OCI-LY7 (cell line): ENCODE data around the gene BLM.

DNA sequence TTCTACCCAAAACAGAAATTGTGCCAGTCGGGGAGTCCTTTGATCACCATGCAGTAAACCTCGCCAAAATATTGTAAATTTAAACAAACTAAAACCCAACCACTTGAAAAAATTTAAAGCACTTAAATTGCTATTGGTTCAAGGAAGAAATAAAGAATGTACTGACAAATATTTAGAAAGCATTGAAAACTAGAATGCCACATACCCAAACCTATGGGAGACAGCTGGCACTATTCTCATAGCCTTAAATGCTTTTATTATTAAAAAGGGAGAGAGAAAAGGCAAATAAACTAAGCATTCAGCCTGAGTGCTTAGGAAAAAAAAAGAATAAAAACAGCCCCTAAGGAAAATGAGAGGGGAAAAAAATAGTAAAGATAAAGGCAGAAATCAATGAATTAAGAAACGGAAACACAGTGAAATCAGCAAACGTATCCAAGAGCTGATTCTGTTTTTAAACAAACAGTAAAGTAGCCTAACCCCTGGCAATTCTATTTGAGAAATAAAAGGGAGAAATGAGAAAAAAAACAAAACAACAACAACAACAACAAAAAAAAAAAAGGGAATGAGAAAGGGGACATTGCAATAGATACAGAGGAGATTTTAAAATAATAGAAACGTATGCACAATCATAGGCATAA is 24.7 kb downstream of the ZNF710 start:
- PRO-cap = no peak
- RAMPAGE, long total RNA = no peak

DNA sequence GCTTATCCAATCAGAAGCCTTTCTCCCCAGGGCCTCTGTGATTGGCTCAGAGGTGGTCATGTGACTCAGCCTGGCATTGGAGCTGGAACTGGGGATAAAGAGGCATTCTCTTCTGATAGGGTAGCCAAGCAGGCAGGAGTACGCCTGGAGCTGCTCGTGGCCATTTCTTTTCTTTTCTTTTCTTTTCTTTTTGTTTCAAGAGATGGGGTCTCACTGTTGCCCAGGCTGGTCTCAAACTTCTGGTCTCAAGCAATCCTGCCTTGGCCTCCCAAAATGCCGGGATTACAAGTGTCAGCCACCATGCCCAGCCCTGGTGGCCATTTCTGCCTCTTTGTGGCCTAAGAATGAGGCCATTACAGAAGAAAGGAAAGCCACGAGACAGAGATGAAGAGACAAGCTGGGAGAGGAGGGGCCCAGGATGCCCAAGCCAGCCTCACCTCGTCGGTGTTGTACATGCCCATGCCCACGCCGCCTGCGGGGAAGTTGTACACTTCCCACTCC is 14.3 kb downstream of the IDH2 start:
- PRO-cap = no peak
- RAMPAGE, long total RNA = no peak

GRCh38 chr15:90099538-90100379 is 2.5 kb downstream of the IDH2 start:
- PRO-cap = bidirectional peak, plus-strand start at chr15:90100074, minus-strand start at chr15:90100017
- RAMPAGE, long total RNA = no peak

GRCh38 chr15:90183867-90184737 is 17.0 kb upstream of the SEMA4B start:
- PRO-cap = no peak
- RAMPAGE, long total RNA = no peak

- PRO-cap = no peak
- RAMPAGE, long total RNA = no peak
These were observed 9.3 kb downstream of the SEMA4B start for GRCh38 chr15:90210390-90210850.

- PRO-cap = no peak
- RAMPAGE, long total RNA = no peak
These were observed 26.2 kb downstream of the NGRN start for GRCh38 chr15:90291572-90292160.

DNA sequence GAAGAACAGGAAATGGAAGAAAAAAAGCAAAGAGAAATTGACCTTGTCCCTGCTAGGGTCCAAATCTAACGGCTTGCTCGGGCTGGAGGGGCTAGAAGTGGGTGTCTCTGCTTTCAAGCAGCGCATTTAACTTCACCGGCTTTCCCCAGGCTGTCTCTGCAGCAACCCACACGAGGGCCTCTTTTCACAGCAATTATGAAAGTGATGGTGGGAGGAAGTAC is 41.0 kb downstream of the NGRN start:
- PRO-cap = no peak
- RAMPAGE, long total RNA = no peak

DNA sequence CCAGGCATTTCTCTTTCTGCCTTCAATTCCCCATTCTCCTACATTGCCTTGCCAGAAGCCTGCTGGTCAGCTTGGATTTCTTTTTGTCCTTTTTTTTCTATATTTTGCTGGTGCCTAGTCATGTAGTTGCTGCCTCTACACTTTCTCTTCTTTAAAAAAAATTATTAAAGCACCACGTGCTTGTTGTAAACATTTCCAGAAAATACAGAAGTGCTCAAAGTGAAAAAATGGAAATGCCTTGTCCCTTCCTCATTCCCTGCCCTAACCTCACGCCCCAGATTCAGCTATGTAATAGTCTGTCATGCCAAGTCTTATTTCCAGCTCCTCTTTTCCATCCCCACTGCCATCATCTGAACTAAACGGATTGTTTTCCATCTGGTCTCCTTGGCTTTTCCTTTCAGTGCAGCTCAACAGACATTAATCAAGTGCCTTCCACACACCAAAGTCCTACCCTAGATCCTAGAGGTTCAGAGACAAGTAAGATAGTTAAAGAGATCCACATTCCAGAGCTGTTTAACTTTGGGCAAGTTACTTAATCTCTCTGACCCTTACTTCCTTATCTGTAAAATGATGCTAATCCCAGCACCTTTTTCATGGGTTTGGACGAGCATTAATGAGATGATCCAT is 15.5 kb downstream of the ZNF774 start:
- PRO-cap = no peak
- RAMPAGE, long total RNA = no peak

- PRO-cap = no peak
- RAMPAGE, long total RNA = no peak
These were observed 45.7 kb upstream of the CRTC3 start for GRCh38 chr15:90484066-90484437.

GRCh38 chr15:90530749-90531031 is 967 bp downstream of the CRTC3 start:
- PRO-cap = no peak
- RAMPAGE, long total RNA = no peak

DNA sequence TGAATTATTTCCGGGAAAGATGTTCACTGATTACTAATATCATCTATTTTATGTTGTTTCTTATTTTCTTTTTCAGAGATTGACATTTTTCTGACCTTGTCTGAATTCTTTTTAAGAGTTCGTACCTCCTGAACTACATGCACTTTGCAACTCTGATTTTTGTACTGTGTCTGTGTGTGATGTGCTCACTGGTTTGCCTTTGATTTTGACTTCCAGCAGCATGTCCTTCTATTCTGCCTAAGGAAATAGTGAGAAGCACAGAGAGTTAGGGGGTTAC is 23.3 kb downstream of the CRTC3 start:
- PRO-cap = no peak
- RAMPAGE, long total RNA = no peak

DNA sequence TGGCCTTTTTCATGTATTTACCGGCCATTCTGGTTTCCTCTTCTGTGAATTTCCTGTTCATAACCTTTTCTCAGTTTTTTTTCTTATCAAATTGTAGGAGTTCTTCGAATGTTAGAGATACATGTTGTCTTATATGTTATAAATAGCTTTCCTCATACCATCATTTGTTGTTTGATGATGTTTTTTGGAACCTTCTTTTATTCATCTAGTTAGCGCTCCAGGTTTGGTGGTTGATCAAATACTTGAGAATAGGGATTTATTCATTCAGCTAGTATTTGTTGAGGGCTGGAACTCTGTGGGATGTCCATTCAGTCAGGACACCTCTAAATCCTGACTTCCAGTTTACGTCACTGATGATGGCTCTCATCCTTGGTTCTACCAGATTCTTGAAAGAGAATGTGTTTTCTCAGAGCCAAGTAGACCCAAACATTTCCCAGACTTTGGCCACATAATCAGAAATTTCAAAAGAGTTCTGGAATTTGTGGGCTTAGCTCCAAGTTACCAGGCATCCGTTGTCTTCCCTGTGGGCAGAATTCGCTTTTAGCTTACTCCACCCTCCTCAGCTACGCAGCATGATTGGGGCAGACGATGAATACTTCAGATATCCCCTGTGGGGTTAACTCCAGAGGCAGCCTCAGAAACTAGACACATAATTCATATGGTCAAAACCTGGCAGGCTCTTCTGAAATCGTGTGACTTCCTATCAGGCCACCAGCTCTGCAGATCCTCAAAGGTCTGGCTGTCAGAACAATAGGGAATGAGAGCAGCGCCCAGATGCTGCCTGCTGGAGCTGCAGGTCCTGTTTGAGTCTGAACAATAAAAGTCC is 30.4 kb downstream of the CRTC3 start:
- PRO-cap = no peak
- RAMPAGE, long total RNA = no peak

DNA sequence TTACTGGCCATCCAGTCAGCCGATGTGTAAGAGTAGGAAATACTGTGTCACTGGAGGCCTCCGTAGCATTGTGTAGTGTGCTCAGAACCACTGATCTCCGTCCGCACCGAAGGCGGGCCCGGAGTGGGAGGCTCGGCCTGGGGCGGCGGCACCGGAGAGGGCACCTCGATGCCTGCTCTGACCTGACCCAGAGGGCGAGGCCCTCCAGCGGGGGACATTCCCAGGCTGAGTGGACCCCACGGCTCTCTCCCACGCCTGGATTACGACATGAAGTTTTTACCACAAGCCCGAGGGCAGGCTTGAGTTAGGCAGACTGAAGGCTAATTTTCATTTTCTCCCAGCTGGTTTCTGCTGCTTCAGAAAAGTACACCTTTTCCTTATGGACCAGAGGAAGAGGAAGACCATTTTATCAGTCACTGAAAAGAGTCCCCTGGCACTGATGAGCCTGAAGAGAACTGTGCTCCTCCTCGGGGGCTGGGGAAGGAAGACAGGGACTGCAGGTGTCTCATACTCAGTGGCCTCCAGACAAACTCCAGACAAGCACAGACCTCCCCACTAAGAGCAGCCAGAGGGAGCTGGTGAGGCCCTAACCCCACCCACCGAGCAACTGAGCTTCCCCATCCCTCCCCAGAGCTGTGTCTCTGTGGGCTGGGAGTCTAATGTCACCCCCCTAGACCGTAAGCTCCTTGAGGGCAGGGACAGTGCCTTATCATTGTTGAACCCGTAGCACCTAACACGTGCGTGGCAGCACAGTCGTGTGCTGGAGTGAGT is 74.5 kb upstream of the BLM start:
- PRO-cap = no peak
- RAMPAGE, long total RNA = no peak

DNA sequence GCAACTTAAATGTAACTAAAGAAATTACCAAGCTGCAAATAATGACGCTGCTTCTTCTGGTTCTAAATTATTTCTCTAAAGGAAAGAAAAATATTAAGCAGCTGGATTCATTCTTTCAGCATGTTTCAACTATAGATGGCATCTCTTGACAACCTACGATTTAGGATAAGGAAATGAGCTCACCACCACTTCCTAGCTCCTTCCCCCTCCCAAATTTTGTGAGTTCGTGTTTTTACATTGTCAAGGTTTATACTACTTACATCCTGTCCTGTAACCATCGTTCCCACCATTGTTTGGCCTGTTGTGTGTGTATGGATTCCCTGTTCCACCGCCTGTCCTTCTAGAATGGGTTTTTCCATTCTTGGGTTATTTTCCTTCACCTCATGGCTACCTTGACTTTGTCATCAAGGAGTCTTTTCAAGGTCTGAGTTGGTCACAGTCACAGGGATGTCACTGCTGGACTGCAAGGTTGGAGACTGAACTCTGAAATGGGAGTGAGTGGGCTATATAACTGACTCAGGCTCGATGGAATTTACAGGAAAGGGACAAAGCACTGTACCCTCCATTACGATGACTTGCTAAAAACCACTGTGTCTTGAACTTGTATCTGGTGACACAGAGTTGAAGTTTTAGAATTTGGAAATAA is 67.0 kb upstream of the BLM start:
- PRO-cap = no peak
- RAMPAGE, long total RNA = no peak

- PRO-cap = no peak
- RAMPAGE, long total RNA = no peak
These were observed 62.4 kb upstream of the BLM start for GRCh38 chr15:90654520-90655334.

DNA sequence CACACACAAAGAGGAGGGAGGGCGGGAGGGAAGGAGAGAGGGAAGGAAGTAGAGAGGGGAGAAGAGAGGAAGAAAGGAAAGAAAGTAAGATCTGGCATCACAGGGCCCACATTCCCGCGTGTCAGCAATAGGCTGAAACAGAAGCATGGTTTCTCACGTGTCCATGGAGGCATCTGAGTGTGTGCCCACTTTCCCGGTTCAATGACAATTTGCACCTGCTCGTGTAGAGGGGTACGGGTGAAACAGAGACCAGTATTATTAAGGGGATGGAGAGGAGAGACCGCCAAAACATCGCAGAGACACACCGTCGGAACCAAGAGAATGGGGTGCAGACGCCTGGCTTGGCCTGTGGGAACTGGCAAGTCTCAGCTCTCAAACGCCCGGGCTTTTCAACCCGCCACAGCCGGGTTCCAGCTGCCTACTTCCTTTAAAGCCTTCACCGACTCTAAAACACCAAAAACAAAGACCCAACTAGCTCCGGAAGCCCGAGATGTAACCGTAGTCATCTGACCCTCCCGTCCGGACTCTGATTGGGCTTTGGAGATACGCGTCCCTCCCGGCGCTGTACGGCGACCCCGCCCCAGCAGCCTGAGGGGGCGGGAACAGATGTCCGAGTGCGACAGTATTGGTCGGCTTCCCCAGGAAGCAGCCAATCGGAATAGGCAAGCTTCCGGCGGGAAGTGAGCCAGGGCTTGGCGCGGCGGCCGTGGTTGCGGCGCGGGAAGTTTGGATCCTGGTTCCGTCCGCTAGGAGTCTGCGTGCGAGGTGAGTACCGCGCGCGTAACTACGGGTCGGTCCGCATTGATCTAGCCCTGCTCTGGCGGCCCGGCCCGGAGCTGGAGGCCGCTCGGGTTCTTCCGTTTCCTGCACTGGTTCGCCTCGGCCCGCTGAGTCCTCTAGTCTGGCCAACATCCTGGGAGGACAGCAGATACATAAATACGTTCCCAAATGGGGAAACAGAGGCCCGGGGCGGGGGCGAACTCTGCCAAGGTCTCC is at the start of gene BLM:
Gene BLM, plus strand, starts transcription at position 671 of the 996 bp plus-strand sequence.
- PRO-cap = bidirectional peak, plus-strand start at position 670 of the sequence, minus-strand start at position 447 of the sequence
- RAMPAGE, long total RNA = no peak

DNA sequence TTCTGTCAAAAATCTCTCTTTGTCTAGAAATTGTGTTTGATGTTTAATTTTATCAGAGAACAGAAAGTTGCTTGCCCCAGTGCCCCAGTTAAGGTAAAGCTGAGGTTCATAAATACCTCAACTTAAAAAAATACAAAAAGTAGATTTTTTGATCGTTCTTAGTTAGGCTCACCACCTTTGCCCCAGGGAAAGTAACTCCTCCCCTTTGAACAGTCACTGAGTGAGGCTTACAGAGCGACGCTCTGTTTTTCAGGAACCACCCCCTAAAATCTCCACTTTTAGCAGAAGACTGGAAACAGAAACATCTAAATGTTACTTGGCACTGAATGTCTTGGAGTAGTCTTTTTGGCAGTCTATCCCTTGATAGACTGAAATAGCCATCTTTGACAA is 24.9 kb downstream of the BLM start:
- PRO-cap = no peak
- RAMPAGE, long total RNA = no peak

DNA sequence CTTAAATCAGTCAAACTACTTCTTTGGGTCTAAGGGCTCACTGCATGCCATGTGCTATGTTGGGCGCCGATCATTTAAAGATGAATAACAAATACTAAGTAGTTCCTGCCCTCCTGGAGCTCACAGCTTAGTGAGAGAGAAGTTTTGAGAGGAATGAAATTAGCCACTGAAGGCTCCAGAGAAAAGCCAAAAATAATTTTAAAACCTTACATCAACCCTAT is 44.5 kb downstream of the BLM start:
- PRO-cap = no peak
- RAMPAGE, long total RNA = no peak

- PRO-cap = no peak
- RAMPAGE, long total RNA = no peak
These were observed 45.0 kb downstream of the BLM start for GRCh38 chr15:90761951-90762649.

DNA sequence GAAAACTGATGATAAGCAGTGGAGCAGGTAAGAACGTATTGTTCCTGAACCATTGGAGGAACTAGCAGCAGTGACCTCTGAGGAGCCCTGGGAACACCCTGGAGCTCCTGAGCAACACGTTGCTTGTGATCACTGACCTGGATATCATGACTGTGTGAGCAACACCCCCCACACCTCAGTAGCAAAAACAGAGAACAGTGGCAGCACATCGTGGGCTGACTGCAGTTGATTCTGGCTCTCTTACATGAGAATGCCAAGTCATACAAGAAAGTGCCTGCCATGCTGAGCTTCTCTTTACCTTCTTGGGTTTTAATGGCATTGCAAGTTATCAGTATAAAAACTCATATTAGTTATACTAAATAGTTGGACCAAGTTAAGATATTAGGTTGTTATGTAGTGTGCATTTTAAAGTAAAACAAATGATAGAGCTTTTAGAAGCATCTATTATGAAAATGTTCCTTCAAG is 73.0 kb downstream of the BLM start:
- PRO-cap = no peak
- RAMPAGE, long total RNA = no peak